AG04449 (cell line): Measurements from ENCODE around the genes RARG, SP1 and TARBP2.

DNA sequence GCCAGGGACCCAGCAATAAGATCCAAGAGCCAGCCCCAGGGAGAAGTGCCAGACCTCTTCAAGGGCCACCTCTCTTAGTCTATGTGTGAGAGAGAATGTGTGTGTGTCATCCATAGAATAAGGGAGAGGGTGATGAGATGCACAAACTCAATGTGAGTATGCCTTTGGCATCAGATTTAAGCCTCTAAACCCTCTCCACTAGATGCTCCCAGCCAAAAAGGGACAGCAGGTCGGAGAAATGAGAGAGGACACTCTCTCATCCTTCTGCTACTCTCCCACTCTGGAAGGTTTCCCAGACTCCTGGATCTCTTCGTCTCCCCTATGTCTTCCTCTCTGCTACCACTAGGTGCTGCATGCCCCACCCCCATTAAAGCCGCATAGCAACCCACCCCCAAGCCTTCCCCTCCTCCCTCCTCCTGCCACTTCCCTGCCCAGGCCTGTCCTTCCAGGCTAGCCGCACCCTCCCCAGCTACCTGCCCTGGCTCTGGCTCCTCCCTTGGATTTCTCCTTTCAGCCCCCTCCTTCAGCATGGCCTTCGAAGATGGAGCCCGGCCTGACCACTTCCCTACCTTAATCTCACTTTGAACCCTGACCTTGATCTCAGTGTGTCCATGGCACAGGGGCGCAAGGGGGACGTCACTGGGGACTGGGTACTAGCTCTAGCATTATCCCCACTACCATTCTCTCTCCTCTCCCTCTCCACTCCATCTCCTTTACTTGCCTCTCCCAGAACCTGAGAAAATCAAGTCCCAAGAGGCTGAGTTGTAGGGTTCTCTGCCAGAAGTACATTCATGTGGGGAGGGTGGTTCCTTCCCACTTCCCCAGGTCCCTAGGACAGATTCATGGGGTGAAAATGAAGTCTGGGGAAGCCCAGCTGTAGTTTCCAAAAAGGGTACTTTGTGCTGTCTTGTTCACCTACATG, 7.4 kb downstream of the RARG start:
- RRBS, result no CpG with 5 or more reads among the region's 8 CpGs

GRCh38 chr12:53231722-53232840, at the start of gene RARG:
Gene RARG, minus strand, starts transcription at chr12:53232209.
- RRBS, result 3% methylated on average over 32 of the region's 55 CpGs

- RRBS, result 2% methylated on average over 31 of the region's 53 CpGs
Measured at GRCh38 chr12:53379800-53380518, at the start of gene SP1. Gene SP1, plus strand, starts transcription at chr12:53380176.

DNA sequence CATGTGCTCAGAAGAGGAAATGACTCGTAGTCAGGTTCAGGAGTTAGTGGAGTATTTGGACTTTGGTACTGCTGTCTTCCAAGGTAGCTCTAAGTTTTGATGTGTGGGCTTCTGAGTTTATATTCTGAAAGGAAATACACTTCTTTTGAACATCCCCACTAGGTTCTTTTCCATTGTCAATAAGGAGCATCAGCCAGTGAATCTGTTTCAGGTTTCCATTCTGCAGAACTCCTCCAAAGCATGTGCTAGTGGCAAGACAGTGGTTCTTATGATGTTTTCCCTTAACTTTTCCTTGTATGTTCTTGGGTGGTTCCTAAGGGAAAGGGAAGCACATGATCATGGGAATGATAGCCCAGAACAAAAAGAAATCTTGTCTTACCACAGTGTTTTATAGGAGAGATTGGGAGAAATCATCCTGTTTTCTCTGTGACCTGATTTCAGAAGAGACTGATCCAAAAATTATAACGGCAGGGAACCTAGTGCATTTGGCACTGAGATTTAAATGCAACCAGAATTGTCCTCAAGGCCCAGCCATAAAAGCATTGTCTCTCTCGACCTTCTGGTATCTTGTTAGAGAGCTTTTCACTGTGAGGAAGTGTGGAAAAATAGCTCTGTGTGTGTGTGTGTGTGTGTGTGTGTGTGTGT, 11.2 kb upstream of the AMHR2 start:
- RRBS, result no CpG with 5 or more reads among the region's 3 CpGs

- RRBS, result no CpG with 5 or more reads among the region's 5 CpGs
Measured at GRCh38 chr12:53424656-53425260, 1.1 kb downstream of the AMHR2 start.

- RRBS, result no CpG with 5 or more reads among the region's 10 CpGs
Measured at GRCh38 chr12:53462182-53463102, 10.5 kb downstream of the PCBP2 start.

DNA sequence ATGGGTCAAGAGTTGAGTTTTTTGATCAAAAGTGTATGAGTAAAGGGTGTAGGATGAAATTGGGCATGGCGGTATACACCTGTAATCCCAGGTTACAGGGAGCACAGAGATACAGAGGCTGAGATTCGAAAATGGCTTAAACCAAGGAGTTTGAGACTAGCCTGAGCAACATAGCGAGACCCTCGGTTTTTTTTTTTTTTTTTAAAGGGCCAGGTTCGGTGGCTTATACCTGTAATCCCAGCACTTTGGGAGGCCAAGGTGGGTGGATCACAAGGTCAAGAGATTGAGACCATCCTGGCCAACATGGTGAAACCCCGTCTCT, 19.1 kb downstream of the PCBP2 start:
- RRBS, result no CpG with 5 or more reads among the region's 6 CpGs

- RRBS, result no CpG with 5 or more reads among the region's 27 CpGs
Measured at GRCh38 chr12:53491953-53492738, 7.1 kb downstream of the MAP3K12 start.

- RRBS, result no CpG with 5 or more reads among the region's 4 CpGs
Measured at GRCh38 chr12:53496022-53496631, 3.1 kb downstream of the MAP3K12 start.

DNA sequence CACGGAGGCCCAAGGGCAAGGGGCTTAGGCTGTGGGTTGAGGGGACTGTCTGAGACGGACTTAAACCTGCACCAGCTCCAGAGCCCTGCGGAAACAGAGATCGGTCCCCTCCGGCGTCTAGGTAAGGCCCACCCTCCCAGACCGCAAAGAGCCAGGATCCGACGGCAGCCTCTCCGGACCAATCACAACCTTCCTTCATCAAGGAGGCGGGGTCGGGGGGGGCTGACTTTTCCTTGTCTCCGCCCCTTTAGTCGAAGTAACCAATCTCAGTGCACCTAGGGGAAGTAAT, 560 bp upstream of the TARBP2 start:
- RRBS, result 2% methylated on average over 6 of the region's 14 CpGs

DNA sequence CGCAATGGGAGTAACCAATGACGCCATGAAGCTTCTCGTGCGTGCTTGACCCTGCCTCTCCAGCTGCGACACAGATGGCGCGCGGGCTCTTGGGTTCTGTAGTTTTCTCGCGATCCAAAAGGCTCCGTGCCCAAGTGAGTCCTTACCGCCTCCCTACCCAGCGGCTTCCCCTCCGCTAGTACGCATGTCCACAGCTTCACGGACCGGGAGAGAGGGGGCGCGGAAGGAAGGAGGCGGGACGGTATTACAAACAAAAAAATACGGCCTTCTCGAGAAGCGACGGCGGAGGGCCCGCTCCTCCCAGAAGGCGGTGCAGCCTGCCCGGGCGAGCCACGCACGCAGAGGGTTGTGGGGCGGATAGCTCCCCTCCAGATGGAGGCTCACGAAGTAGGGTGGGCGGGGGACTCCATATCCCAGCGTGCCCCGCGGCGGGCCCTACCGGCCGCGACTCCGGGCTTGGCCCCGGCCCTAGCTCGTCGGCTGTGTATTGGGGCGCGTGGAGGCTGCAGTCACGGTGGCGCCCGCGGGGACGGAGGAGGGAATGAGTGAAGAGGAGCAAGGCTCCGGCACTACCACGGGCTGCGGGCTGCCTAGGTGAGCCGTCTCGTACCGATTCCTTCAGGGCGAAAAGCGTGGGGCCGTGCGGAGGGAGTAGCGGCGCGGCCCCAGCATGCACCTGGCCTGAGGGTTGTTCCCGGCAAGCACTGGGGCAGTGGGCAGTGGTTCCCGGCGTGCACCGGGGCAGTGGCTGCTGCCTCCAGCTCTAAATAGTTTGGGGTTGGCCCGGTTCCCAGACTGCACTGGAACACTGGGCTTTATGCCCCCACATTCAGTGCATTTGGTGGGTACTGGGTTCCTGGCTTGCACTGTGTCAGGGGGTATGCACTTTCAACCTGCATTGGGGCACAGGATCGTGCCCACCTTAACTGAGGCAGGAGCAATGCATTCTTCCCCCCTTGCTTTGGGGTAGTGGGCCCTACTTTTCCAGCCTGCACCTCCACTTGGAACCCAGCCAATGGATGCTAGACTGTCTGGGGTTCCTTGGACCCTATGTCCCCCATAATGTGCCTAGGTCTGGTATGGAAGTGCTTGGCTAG, at the start of gene TARBP2:
TSS of gene TARBP2 (plus strand) at position 416 of the 1,097 bp plus-strand sequence.
- RRBS, result 3% methylated on average over 8 of the region's 72 CpGs

- RRBS, result no CpG with 5 or more reads among the region's 3 CpGs
Measured at GRCh38 chr12:53513621-53514075, 6.4 kb upstream of the NPFF start.

DNA sequence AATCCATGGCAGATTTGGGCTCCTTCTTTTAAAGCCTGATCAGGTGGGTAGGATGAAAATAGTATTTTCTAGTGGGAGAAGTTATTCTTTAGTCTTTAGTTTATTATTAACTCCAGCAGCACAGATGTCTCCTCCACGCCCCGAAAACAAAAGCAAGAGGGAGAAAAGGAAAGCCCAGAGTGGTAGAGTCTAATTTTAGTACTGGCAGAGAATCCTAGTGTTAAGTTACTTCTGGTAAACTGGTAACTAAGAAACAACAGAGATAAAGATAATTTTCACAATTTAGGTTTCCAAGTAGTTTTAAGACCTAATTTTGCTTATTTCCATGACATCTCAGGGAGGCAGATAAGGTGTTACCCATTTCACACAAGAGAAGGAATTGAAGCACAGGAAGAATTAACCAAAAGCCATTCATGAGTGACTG, 16.3 kb downstream of the ATP5MC2 start:
- RRBS, result no CpG with 5 or more reads among the region's 2 CpGs

DNA sequence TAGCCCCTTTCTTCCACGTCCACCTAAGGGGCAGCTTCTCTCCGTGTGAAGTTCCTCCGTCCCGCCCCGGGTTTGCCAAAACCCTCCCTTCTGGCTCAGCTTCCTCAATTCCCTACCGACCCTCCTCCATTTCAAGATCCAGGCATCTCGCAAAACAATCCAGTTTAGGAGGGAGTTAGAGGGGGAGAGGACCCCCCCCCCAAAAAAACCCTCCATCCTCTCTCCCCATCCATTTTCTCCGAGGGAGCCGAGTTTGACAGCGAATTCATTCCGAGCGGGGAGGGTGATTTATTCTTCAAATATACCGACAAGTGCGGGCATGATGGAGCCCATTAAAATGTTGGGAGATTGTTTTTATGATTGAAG, 20.9 kb upstream of the ATP5MC2 start:
- RRBS, result no CpG with 5 or more reads among the region's 14 CpGs

- RRBS, result no CpG with 5 or more reads among the region's 6 CpGs
Measured at GRCh38 chr12:53711394-53712091, 15.7 kb downstream of the CALCOCO1 start.

DNA sequence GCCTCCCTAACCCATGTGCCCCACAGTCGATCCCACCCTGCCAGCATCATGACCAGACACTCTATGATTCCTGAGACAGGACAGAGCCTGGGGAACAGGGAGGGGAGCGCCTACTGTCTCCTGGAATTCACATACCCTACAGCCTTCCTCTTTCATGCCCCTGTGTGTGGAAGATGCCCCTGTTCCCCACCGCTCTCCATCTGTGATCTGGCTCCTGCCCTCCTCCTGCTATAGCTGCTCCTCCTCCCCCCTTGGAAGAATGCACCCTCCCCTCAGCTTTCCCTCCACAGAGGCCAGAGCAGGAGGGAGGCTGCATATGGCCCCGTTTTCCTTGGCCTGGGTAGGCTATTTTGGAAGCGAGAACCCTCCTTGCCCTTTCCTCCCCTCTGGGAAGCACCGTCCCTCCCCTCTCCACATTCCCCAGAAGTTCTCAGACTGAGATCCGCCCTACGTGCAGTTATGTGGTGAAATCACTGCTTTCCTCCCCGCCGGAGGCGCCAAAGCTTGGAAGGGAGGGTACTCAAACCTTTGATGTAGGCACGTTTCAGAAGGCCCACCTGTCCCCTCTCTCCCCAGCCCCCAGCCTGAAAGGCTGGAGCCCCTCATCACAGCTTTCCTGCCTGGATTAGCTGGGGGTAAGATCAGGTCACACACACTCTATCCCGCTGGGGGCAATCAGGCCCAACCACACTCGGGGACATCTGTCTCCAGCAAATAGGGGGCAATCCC, 47.9 kb downstream of the SMUG1 start:
- RRBS, result no CpG with 5 or more reads among the region's 14 CpGs

DNA sequence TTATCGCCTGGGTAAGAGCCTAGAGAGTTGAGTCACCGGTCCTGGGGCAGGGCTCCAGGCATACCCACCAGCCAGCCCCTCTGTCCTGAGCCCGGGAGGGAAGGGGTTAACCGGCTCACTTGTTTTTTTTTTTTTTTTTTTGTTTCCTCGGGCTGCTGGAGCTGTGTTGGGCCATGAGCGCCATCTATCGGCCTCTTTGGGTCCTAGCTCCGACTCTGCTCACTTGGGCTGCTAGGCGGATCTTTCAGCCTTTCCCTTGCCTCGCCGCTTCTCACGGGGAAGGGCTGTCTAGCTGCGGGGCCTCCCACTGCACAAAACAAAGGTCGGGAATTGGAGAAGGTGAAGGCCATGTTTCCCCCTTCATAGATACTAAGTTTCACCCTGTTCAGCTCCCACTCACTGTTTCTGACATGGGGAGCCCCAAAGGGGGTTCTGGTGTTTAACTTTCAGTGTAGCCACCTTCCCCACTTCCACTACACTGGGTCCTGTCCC, 2.8 kb upstream of the SMUG1 start:
- RRBS, result 11% methylated on average over 2 of the region's 14 CpGs

GRCh38 chr12:54233412-54234128, 44.8 kb upstream of the SMUG1 start:
- RRBS, result no CpG with 5 or more reads among the region's 17 CpGs

- RRBS, result no CpG with 5 or more reads among the region's 8 CpGs
Measured at GRCh38 chr12:54299565-54300273, 1.1 kb downstream of the NFE2 start.